Diencephalon (tissue), 2 donors: Measurements from ENCODE around the gene VIL1.

GRCh38 chr2:217888393-217888773 is 114.4 kb downstream of the TNS1 start:
- RAMPAGE, long total RNA: no peak

DNA sequence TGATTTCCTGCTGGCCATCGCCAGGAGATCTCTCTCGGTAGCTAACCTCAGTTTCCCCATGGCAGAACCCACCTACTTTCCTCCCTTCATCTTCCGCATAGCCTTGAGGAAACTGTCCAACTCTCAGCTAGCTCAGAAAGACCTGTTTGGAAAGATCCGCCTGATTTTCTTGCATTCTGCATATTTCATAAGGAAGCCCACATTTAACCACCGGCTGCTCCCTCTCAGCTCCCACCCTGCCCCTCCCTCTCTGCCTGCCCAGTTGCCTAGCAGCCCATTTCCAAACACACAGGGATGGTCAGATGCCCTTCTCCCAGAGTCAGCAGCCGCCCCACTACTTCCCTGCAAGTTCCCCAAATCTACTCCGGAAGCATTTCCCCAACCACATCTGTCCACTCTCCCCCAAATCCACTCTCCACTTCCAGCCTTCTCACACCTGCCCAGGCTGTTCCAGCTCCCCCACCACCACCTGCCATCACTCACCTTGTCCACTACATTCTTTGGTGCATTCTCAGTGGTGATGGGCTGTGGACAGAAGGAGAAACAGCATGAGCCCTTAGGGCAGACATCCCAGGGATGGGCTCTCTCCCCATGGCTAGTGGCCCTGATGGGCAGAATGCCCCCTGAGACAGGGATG is 96.0 kb downstream of the TNS1 start:
- RAMPAGE, long total RNA: no peak

DNA sequence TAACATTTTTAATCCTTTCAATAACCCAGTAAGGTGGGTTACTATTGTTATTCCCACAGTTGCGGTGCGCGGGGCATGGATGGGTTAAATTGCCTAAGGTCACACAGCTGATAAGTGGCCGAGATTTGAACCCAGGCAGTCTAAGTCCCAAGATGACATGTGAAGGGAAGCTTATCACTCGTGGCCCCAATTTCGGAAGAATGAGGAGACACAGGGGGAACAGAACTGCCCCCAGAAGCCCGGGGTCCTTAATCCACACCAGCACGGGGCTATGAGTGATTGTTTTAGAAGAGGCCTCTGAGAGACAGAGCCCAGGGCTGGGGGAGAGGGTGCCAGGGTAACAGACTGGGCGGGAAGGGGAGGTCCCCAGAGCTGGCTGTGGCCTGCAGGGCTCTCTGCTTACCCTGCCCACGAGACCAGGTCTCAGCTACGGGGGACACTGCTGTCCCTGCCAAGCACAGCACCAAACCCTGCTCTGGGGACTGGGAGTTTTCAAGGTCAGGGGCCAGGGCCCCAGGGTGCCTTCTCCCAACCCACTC is 80.9 kb downstream of the TNS1 start:
- RAMPAGE, long total RNA: no peak

DNA sequence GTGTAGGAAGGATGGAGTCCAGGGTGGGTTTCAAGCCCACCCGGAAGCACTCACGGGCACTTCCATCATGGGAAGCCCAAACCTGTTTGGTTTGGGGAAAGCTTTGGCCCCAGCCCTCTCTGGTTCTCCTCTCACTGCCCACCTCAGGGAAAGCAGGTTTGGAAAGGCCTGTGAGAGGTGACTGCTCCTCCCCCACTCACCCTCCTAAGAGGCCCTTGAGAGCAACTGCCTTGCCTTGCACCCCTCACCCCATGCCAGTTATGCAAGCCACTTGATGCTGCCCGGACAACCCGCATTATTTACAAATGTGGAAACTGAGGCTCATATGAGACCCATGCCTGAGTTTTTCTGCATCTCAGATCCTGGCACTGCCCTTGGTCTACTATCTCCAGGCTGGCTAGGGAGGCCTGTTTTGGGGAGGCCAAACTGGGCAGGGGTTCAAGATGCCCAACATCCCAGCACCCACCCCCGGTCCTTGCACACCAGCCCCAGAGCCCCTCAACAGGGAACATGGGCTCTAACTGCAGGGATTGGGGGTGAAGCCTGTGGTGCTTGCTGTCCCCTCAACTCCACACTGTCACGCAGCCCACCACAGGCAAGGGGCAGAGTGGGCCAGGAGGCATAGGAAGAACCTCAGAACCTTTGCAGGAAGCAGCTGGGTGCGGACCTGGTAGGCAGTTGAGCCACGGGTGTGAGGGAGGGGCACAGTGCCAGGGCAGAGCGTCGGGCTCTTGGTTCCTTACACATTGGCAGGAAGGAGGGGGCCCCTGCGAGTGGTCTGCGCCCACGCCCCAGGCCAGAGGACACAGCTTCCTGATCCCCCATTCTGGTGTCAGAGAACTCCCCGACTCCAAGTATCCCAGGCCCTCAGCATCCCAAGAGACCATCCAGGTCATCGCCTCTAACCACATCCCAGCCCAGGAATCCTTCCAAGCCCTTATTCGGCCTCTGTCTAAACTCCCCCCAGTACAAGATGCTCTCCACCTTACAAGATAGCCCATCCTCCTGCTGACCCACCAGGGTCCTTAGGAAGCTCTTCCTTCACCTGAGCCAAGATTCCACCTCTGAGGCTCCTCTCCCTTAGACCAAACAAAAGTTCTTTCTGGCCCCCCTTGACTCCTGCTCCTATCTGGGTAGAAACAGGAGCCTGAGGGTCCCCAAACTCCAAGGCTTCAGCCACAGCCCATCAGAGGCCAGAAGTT is 61.6 kb downstream of the TNS1 start:
- RAMPAGE, long total RNA: no peak

GRCh38 chr2:218236754-218237526 is 20.0 kb downstream of the ARPC2 start:
- RAMPAGE, long total RNA: no peak

GRCh38 chr2:218257016-218257541 is 3.7 kb upstream of the GPBAR1 start:
- RAMPAGE, long total RNA: no peak

DNA sequence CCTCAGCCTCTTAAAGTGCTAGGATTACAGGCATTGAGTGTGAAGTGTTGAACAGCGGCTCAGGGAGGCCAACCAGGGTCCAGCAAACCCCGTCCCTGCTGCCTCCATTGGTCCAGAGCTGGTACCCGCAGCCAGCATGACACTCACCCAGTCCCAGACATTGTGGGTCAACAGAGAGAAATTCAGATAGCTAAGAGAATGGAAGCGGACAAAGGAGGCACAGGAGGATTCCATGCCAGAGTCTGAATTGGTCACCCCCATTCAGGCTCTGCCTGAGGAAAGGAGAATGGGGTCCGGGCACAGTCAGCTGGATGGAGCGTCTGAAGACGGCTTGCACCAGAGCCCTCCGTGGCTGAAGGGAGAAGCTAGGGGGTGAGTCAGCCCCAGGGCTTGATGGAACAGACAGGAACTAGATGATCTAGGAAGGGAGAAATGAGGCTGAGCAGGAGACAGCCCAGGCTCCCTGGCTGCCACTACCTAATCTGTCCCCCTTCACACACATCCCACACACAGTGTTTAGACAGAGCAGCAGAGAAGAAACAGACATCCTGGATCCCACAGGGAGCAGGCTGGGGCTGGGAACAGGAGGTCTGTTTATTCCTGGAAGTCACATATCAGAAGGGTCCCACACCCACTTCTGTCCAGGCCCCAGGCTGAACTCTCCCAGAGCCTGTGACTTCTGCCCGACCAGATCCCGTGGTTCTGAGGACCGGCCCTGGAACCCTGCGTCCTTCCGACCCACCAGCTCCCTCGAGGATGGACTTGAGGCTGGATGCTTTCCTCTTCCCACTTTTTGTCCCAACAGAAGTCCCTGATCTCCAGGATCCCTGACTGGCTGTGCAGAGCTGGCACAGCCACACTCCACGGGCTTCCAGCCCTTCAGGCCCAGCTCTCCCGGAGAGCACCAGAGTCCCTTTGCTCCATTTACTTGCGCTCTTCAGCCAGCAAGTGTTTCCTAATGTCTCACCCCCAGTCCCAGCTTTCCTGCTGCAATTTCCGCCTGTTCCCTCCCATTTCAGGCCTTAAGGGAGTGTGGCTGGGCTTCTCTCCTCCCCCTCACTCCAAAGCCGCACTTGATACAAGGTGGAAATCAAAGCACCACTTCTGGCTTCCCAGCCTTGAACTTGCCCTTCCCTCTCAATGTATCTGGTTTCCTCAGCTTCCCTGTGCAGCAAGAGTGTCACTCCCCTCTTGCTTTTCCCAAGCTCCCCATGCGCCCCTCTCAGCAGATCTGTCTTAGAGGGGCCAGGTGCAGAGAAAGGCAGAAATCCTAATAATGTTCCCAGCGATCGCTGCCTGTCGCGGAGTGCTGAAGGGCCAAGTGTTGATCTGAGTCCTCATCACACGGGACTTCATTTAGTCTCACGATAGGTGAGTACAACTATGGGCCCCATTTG is 1.5 kb upstream of the GPBAR1 start:
- RAMPAGE, long total RNA: no peak

DNA sequence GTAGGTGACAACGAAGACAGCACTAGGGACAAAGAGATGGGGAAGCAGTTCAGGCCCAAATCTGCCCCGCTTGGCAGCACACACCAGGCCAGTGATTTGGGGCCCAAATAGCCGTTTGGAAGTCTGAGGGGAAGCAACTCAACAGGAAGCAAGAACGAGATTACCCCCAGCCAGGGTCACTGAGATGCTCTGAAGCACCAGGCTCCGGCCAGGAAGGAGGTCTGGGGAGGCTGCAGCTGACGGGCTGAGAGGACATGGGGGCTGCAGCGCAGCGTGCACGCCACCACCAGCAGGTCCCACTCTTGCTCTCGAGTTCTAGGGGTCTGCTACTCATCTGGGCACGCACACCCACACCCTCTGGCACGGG is 8.2 kb downstream of the PNKD start:
- RAMPAGE, long total RNA: no peak

GRCh38 chr2:218357665-218358338 is 1.1 kb downstream of the CATIP start:
- RAMPAGE, long total RNA: no peak

- RAMPAGE, long total RNA: no peak
Measured at GRCh38 chr2:218386604-218387192, 4.6 kb downstream of the SLC11A1 start.

DNA sequence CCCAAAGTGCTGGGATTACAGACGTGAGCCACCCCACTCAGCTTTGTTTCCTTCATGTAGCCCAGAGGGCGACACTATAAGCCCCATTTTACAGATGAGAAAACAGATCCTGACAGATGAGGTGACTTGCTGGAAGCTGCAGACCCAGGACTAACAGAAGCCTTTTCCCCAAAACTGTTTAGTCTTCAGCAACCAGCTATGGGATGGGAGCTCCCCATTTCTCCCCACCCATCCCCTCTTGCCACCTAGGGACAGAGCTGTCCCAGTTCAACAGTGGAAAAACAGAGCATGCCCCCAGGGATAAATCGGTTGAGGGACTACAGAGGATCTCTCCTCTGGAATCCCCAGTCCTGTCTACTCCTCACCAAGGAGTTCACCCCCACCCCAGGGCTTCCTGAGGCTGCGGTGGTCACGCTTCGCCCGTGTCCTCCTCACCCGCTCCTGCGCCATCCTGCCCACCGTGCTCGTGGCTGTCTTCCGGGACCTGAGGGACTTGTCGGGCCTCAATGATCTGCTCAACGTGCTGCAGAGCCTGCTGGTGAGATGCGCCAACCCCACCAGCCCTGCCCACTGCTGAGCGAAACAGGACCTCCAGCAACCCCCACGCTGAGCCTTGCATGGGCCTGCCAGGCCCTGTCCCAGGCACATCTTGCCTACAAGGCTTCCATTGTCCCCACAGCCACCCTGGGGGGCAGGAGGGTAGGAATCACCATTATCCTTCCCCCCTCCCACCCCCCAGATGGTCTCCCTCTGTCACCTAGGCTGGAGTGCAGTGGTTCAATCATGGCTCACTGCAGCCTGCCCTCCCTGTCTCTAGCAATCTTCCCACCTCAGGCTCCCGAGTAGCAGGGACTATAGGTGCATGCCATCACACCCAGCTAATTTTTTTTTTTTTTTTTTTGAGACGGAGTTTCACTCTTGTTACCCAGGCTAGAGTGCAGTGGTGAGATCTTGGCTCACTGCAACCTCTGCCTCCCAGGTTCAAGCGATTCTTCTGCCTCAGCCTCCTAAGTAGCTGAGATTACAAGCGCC is 6.8 kb upstream of the CTDSP1 start:
- RAMPAGE, long total RNA: no peak

GRCh38 chr2:218395696-218396796 is 3.6 kb upstream of the CTDSP1 start:
- RAMPAGE, long total RNA: no peak

- RAMPAGE, long total RNA: no peak
Measured at GRCh38 chr2:218397211-218397712, 2.4 kb upstream of the CTDSP1 start.

GRCh38 chr2:218398860-218399012 is 932 bp upstream of the CTDSP1 start:
- RAMPAGE, long total RNA: no peak

GRCh38 chr2:218400828-218401661 is 1.4 kb downstream of the CTDSP1 start:
- RAMPAGE, long total RNA: no peak

DNA sequence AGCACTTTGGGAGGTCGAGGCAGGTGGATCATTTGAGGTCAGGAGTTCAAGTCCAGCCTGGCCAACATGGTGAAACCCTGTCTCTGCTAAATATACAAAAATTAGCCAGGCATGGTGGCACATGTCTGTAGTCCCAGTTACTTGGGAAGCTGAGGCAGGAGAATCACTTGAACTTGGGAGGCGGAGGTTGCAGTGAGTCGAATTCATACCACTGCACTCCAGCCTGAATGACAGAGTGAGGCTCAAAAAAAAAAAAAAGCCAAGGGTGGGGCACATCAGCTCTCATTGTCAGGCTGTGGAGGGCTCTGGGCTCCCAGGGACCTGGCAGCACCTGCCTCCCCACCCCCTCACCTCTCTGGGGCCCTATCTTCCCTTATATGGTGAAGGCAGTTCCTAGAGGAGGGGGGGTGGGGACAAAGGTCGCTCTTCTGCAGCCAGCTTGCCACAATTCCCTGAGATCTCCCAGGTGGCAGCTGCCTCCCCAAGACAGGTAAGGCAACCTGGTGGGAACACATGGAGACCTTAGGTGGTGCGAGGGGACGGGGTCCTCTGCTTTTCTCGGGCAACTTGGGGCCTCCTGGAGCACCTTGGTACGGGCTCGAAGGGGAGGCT is at the start of gene VIL1:
Gene VIL1 (plus strand): TSS at position 445 of the 612 bp plus-strand sequence.
- RAMPAGE, long total RNA: no peak

GRCh38 chr2:218419763-218420222 is 870 bp downstream of the VIL1 start:
- RAMPAGE, long total RNA: no peak

GRCh38 chr2:218549549-218550056 is 18.5 kb downstream of the USP37 start:
- RAMPAGE, long total RNA: no peak

GRCh38 chr2:218731481-218732008 is 20.9 kb downstream of the TTLL4 start:
- RAMPAGE, long total RNA: no peak

DNA sequence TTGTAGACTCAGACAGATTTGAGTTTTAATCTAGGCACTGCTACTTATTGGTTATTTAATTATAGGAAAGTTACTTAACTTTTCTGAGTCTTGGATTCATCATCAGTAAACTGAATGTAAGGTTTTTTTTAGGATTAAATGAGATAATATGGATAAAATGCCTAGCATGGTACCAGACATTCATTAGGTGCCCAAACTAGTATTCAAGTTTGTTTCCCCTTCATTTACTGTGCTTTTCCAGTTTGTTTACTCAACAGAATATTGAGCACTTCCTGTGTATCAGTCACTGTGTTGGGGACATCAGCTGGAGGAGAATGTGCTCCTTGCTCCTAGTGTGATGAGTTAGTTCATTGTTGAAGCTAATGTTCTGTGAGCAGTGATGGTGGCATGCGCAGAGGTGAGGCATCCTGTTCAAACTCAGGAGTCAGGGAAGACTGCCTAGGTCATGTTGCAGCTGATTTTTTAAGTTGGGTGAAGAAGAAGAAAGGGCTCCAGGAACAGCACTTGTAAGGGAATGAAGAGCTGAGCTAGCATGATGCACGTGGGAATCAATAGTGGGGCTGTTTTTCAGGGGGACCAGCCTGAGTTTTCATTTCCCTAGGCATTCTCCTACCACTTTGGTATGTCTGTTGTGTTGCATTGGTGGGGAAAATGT is 23.6 kb downstream of the TTLL4 start:
- RAMPAGE, long total RNA: no peak